GM19240 (cell line): ENCODE results near the gene PPM1M.

- RRBS = 1% methylated on average over 9 of the region's 46 CpGs
Observed at GRCh38 chr3:51498862-51499768, 700 bp downstream of the DCAF1 start.

DNA sequence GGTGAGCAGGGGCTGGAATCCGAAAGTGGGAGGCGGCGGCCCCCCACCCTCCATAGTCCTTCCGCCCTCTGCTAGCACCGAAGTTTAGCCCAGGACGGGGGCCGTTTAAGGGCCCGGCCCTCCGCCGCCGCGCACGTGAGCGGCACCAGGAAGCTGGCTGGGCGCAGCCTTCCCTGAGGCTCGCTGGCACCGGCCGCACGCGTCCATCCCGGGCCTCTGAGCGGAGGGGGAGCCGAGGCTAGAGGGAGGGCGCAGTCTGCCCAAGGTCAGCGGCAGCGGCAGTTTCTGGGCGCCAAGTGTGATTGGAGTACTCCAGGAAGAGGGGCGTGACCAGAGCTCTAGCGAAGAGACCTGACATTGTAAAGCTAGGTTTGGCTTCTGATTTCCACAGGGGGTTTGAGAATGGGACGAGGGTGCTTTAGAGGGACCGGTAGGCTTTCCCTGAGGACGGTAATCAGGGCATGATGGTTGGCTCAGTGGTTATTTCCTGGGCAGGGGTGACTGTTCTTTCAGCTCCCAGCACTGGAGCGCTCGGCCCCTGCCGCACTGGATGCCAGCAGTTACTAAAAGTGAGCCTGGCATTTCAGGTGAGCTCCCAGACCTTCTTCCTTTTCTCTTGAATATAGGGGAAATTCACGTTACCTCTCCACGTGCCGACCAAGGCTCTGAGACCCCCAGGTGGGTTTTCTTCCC lies 809 bp downstream of the TEX264 start:
- RRBS = 2% methylated on average over 10 of the region's 38 CpGs

DNA sequence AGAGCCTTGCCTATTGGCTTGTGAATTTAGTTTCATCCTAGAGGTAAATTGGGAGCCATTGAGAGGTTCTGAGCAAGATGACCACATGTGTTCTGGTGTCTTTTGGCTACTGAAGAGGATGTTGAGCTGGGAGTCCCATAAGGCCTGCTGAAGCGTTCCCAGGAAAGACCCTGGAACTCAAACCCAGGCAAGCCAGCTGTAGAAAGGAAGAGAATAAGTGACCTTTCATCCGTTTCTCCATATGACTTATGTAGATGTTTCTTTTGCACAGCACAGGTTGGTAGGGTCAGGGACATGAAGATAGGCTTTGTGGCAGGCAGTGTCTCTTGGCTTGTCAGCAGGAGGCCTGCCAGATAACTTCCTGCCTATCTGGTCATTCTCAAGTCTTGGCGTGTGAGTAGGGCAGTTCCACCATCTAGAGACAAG lies 10.8 kb downstream of the TEX264 start:
- RRBS = no CpG with 5 or more reads among the region's 3 CpGs

DNA sequence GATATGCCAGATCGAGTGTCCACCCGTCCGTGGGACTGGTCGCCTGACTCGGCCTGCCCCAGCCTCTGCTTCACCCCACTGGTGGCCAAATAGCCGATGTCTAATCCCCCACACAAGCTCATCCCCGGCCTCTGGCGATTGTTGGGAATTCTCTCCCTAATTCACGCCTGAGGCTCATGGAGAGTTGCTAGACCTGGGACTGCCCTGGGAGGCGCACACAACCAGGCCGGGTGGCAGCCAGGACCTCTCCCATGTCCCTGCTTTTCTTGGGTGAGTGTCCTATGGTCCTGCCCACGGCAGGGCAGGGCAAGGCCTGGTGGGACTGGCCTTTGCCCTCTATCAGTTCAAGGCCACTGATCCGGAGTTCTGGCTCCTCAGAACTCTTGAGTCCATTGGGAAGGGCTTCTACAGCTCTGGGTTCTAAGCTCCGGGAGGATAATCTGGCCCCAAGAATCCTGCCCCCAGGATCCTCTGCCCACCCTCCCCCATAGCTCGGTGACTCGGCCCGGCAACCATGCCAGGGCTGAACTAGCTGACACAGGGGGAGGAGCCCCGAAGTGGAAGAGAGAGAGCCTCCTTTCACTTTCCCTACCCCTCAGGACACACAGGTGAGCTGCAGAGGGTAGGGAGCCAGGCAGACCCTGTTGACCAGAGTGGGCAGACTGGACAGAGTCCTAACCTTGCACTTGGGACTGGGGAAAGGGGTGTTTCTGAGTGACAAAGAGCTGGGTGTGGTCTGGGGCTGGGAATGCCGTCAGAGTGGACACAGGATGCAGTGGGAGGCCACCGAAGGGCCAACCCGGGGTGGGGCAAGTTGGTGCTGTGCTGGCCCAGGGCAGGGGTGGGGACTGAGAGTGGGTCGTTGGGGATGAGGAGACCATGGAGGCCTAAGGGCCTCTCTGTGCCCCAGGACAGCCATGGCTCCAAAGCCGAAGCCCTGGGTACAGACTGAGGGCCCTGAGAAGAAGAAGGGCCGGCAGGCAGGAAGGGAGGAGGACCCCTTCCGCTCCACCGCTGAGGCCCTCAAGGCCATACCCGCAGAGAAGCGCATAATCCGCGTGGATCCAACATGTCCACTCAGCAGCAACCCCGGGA lies 623 bp downstream of the PARP3 start:
- RRBS = 47% methylated on average over 11 of the region's 31 CpGs

DNA sequence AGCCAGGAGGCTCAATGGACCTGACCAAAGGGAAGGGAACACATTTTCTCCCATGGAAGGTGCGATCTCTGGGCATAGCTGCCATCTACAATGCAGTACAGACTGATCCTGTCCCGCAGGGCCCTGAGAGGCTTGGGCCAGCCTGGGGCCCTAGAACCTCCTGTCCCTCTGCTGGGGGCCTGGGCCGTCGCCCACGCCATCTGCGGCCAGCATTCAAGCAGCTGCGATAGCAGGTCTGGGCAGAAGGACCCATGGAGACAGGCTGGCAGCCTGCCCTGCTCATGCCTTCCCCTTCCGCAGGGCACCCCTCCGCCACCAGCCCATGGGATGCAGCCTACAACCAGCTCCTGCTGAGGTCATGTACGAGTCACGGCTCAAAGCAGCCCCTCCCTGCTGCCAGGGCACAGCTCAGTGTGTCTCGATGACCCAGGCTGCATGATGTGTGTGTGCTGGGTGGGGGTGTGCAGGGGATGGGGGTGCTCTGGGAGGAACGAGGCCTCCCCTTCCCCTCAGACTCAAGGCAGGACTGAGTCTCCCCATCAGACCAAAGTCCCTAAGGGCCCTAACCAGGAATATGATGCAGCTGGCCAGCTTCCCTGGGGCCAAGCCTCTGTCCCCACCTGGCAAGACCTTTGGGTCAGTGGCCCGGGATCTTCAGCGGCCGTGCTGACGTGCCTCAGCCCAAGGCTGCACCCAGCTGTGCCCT lies 27.8 kb downstream of the DUSP7 start:
- RRBS = 78% methylated on average over 4 of the region's 17 CpGs

DNA sequence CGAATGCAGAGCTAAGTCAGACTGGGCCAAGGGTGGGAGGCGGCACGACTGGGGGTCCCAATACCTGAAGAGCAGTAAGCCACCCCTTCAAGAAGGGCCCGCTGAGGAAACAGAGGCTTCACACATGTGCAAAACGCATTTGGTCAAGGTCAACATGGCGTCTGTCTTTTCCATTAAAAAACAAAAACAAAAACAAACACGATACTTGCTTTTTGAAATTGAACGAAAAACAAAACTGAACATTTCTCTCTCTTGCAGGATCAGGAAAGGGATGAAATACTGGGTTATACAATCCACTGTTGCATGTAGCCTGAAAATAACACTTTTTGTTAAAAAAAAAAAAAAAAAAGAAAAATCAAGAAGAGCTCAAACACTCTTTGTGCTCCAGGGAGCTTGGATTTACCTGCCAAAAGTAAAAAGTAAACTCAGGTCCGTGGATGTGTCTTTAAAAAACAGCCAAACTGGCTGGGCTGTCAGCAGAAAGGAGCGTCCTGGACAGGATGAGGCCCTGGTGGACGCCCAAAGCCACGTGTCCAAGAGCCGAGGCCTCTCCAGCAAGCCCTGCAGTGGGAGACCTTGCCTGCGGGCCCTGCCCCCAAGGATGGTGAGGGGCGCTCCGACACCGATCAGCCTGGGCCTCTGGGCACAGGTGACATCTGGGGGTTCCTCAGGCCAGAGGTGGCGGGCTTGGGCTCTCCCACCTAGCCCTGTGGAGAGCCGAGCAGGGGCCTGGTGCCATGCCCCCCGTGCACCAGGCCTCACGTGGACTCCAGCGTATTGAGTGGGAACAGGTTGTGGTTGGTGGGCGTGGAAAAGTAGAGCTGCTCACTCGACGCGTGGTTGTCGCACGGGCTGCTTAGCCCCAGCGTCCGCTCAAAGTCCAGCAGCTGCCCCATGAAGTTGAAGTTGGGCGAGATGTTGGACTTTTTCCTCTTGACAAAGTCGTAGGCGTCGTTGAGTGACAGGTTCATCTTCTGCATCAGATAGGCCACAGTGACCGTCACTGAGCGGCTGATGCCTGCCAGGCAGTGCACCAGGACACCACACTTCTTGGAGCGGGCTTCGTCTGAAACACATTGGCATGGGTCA lies 6.0 kb downstream of the DUSP7 start:
- RRBS = no CpG with 5 or more reads among the region's 38 CpGs

- RRBS = no CpG with 5 or more reads among the region's 16 CpGs
Observed at GRCh38 chr3:52070732-52071280, 14.4 kb upstream of the DUSP7 start.

- RRBS = no CpG with 5 or more reads among the region's 8 CpGs
Observed at GRCh38 chr3:52096279-52096772, 40.0 kb upstream of the DUSP7 start.

DNA sequence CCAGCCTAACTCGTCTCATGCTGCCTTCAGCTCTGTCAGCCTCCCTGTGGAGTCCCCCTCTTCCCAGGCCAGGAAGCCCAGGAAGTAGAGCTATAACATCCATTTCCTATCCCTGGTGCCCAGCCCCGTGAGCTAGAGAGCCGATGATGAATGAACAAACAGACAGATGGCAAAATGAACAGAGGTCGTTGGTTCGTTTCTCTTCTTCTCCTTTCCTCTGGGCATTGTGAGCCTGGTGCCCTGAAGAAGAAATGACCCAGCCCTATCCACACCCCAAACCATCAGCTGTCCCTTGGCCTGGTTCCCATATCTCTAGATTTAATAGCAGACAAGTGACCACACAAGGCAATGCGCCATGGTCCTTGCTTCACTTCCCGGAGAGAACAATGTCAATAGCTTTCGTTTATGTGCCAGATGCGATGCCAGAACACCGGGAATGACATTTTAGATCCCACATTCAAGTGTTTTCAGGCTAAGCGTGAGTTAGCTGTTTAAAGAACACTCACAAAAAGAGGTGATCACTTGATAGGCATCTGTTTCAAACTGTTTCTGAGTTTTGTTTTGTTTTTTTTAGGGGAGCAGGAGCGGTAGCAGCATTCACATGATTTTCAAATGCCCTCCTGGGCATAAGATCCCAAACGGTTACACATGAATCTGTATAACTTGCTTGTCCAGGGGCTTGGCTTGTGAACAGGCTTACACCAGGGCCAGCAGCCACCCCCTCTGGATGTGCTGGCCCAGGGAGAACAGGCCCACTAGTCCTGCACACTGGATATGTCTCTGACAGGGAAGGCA lies 17.7 kb downstream of the POC1A start:
- RRBS = 95% methylated on average over 2 of the region's 13 CpGs

- RRBS = no CpG with 5 or more reads among the region's 5 CpGs
Observed at GRCh38 chr3:52182115-52182505, 15.8 kb upstream of the ALAS1 start.

DNA sequence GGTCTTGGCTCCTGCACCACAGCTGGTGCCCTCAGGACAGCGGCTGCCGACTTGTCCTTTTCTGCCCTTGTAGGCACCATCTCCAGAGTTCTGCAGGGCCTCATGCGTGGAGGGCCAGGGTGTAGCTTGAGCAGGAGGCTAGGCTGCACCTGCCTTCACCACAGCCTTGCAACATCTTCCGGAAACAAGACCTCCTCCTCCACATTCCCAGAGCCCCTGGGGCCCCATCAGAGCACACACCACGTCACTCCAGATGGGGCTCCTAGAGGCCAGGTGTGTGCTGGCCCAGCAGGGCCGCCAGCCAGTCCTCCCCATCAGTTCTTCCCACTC lies 489 bp upstream of the TLR9 start:
- RRBS = no CpG with 5 or more reads among the region's 6 CpGs

DNA sequence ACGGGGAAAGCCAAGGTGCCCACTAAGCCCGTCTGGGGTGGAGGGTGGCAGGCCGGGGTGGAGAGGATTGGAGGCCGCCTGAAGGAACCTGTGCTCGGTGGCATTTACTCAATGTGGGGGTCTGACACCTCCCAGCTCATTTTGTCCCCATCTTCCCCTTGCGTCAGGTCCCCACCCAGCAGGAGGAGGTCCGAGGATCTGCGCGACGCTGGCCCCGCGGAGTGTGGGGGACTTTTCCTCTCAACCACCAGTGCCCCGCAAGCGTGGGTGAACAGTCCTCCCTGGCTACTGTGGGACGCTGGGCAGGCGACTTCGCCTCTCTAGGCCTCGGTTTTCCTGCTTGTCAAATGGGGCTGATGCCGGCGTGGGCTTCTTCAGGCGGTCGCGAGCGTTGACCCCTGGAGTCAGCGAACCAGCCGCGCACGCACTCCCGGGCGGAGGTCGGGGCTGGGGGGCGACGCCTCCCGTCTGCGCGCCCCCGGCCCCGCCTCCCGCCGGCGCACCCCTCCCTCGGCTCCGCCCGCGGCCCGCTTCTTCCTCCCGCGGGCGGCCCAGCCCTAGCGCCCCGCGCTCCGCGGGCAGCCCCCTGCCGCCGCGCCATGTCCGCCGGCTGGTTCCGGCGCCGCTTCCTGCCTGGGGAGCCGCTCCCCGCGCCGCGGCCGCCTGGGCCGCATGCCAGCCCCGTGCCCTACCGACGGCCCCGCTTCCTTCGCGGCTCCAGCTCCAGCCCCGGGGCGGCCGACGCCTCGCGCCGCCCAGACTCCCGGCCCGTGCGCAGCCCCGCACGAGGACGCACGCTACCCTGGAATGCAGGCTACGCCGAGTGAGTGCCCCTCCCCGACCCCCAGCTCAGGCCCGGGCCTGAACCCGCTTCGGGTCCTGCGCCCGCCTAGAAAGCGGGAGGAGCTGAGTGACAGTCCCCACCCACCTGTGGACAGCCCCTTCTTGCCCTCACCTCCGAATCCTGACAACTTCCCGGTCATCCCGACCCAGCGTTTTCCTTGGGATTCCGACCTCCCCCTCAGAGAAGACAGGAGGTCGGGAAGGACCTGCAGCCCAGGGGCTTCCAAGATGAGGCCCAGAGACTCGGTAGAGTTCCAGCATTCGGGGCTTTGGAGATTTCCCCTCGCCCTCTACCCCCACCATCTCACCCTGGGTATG lies at the start of gene PPM1M:
TSS of gene PPM1M (plus strand) at position 534 of the 1,161 bp plus-strand sequence.
- RRBS = 2% methylated on average over 35 of the region's 107 CpGs

GRCh38 chr3:52249413-52250101 lies 4.0 kb downstream of the PPM1M start:
- RRBS = no CpG with 5 or more reads among the region's 10 CpGs

GRCh38 chr3:52252633-52253002 lies 7.1 kb downstream of the PPM1M start:
- RRBS = no CpG with 5 or more reads among the region's 4 CpGs

DNA sequence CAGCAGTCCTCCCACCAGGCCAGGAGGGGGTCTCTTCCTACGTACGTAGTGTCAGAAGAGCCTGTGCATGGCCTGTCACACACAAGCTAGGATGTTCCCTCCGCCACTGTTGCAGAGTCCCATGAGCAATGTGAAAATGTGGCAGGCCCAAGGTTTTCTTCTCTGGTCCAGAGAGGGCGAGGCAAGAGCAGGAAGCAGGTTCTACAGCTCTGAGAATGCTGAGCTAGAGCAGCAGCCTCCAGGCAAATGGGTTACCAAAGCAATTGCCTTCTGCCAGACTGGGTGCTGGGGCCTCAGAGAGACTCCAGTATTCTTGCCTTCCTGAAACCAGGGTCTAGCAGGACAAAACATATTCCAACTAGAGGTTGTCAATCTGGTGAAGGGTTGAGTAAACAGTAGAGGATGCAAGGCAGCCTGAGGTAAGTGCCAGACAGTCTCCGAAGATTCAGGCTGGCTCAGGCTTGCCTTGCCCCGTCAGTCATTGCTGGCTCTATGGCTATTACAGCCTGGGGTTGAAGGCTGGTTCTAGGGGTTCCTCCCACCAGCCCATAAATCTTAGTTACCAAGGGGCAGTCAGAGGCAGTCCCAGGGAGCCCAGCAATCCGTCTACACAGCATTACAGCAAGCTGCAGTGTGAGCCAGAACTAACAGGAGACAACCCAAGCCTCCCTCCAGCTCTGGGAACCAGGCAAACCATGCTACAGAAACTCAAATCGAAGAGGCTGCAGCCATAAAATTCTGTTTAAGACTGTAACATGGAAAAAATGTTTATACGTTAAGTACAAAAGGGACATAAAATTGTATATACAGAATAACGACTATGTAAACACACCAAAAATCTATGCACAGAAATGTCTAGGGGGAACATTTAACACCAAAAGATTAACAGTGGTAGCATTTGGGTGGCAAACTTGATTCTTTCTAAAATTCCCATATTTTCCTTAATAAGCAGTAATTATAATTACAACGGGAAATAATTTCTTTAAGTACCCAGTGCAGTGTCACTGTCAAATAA lies 8.4 kb downstream of the PPM1M start:
- RRBS = no CpG with 5 or more reads among the region's 11 CpGs

- RRBS = no CpG with 5 or more reads among the region's 6 CpGs
Observed at GRCh38 chr3:52256766-52257160, 11.2 kb downstream of the PPM1M start.

- RRBS = no CpG with 5 or more reads among the region's 8 CpGs
Observed at GRCh38 chr3:52267970-52268507, 10.4 kb downstream of the WDR82 start.

- RRBS = 3% methylated on average over 4 of the region's 30 CpGs
Observed at GRCh38 chr3:52276956-52278024, 1.2 kb downstream of the WDR82 start.

DNA sequence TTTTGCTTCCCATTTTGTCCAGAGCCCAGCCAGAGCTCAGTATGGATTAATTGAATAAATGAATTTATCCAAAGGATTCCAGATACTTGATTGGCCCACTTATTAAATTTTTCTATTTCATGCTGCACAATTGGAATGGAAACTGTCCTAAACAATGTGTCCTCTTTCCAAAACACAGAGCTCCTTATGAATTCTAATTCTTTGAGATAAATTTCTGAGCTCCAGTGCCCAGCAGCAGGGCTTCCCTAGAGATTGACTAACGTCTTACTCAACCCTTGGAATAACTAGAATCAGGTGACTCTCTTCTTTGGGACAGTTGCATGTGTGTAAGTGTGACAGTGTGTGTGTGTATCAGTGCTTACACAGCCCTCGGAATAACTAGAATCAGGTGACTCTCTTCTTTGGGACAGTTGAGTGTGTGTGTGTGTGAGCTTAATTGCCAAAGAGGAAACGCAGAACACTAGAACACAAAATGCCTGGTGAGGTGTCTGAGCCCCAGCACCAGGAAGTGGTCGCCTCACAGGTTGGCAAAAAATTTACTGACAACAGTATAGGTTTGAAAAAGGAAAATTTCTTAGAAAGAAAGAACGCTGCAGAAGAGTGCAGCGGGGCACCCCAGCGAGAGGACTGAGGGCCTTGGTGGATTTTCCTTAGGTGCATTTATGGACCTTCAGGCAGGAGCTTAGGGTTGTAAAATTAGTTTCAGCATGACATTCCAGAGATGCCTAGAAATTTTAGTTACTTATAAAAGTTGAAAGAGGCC lies 3.5 kb upstream of the WDR82 start:
- RRBS = no CpG with 5 or more reads among the region's 7 CpGs

DNA sequence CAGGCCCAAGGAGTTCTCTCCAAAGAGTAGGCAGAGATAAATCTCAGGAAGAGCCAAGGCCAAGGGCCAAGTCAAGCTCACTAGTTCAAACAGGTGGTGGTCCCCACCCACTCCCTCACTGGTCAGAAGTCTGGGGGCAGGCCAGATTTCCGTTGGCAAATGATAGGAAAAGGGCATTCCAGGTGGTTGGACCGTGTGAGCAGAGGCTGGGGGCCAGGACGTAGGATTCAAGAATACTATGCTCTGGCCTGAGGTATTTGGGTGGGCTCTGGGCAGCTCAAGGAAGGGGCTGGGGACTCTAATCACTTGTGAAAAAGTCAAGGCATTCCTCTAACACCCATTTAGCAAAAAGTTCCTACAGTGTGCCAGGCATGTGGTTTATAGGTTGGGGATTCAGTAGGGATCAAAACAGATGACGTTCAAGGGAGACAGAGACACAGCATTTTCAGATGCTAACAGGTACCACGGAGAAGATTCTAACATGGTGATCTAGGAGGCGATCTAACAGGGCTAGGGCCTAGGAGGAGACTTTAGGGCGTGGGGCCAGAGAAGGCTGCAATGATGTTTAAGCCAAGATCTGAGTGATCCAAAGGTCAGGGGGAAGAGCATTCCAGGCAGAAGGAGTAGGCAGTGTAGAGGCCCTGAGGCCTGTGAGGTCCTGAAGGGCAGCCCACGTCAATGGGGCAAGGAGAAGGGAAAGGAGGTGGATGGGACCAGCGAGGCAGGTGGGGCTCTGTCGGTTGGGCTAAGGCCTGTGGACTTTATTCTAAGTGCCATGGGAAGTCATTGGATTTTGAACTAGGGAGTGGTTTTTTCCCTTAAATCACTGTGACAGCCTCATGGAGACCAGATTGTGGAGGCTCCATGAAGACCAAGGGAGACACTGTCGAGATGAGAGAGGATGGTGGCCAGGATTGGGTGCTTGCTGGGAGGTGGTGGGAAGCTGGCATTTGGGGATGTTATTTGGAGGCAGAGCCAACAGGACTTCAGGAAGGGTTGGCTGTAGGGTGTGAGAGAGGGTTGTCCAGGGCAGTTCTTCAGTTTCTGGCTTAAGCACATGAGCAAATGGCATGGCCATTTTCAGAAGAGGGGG lies 10.3 kb upstream of the DNAH1 start:
- RRBS = no CpG with 5 or more reads among the region's 11 CpGs